Cardiac muscle cell (in vitro differentiated cells and primary cell): ENCODE data around the genes ZBTB20, ARHGAP31 and TMEM39A.

- RAMPAGE, long total RNA, result no peak
- RRBS, result no CpG with 5 or more reads among the region's 6 CpGs
Measured at GRCh38 chr3:114057324-114057808, 829 bp downstream of the QTRT2 start.

DNA sequence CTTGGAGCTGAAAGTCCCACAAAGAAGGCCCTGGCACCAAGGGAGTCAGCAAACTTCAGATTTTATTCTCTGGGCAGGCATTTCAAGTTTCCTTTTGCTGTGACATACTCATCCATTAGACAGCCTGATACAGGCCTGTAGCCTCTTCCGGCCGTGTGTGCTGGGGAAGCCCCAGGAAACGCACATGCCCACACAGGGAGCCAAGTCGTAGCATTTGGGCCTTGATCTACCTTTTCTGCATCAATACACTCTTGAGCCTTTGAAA lies 15.0 kb downstream of the TIGIT start:
- RAMPAGE, long total RNA, result no peak
- RRBS, result no CpG with 5 or more reads among the region's 4 CpGs

DNA sequence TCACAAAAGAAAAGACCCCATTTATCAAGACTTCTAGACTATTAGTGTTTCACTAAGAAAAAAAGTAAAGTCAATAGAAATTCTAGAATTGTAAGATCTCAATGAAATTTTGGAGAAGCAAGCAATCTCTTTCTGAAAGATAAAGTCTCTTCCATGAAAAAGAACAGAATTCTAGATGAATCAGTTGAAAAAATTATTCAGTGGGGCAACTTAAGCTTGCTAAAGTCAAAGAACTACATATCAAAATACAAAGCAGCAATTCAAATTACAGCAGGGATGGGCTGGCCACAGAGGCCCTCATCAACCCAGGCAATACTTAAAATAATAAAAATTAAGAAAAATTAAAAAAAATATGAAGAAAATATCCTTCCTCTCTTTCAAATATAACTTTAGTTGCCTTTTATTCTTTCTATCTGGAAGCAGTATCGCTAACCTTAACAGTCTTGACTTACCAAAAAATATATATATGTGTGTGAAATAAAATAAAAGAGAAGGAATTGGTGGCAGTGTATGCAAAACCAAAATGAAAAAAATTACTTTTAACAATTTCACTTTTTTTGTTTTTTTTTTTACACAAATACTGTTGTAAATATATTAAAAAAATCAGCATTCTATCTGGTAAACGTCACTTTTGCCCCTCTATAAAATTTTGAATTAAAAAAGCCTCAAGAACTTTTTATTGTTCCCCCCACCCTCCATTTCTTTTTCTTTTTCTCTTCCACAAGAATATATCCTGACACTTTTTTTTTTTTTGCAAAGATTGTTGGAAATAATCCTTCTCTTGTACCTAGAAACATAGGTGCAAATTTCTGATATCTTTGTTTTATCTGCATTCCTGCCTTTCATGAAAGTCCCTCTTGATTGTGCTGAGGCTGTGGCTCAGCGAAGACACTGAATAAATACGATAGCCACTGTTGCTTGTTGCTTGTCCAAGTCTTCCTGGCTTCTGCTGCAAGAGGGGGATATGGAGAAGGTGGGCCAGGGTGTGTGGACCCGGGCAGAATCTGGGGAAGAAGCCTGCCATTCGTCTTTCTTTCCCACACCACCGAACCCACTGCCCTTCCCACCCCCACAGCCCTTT lies 43.9 kb downstream of the TIGIT start:
- RAMPAGE, long total RNA, result no peak
- RRBS, result no CpG with 5 or more reads among the region's 7 CpGs

DNA sequence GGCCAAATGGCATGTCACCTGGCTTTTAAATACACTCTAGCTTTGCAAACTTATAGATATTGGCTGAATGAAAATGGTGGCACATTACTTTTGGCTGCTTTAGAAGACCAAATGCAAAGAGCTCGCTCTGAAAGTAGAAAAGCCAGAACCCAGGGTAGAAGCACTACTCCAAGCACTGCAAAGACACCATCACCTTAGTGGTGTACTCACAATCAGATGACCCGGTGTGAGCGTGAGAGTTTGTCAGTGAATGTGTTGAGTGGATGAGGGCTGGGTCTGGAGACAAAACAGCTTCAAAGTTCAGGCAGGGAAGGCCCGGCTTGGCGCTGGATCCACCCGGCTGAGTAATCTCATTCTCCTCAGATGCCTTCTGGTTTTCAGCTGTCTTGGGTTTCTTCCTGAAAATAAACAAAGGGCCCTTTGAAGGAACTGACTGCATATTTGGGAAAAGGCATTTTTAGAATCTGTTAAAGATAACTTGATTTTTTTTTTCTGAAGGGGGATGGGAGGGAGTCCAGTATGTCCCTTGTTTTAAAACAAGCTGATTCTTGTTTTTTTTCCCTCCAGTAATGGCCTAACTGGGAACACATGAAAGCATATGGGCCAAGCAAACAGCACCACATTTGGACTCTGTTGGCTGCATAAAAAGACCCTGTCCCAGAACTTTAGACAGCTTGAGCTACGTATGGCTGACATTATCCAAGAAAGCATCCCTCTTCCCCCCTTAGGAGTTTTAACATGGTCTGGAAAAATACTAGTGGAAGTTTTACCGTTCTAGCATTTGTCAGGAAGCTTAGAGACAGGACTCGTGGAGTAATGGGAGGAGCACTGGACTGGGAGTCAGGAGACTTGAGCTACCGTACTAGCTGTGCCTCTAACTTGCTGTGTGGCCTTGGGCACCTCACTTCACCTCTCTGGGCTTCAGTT lies 86.4 kb downstream of the TIGIT start:
- RAMPAGE, long total RNA, result no peak
- RRBS, result 4% methylated on average over 3 of the region's 10 CpGs

GRCh38 chr3:114406309-114406660 lies 112.5 kb downstream of the TIGIT start:
- RAMPAGE, long total RNA, result no peak
- RRBS, result no CpG with 5 or more reads among the region's 3 CpGs

DNA sequence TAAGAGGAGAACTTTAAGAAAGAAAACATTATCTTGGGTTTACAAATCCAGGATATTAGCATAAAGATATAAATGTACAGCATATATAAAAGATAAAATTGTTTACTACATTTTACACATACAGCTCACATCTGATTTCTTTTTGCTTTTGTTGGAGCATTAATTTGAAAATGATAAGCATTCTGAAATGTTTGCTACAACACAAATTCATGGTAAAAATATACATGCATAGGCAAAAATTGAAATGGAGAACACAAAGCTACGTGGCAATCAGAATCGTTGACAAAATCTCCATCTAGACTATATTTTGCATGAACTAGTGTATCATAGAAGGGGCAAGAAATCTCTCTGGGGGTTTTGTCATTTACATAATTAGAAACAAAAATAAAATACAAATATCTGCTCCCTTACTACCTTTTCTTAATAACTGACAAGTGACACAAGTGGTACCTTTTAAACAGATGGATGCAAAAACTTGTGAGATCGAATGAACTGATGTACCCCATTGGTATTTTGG lies 159.2 kb downstream of the TIGIT start:
- RAMPAGE, long total RNA, result no peak
- RRBS, result no CpG with 5 or more reads among the region's 3 CpGs

GRCh38 chr3:114774867-114775429 lies 372.1 kb downstream of the ZBTB20 start:
- RAMPAGE, long total RNA, result no peak
- RRBS, result no CpG with 5 or more reads among the region's 3 CpGs

- RAMPAGE, long total RNA, result no peak
- RRBS, result no CpG with 5 or more reads among the region's 2 CpGs
Measured at GRCh38 chr3:114991868-114992392, 155.2 kb downstream of the ZBTB20 start.

DNA sequence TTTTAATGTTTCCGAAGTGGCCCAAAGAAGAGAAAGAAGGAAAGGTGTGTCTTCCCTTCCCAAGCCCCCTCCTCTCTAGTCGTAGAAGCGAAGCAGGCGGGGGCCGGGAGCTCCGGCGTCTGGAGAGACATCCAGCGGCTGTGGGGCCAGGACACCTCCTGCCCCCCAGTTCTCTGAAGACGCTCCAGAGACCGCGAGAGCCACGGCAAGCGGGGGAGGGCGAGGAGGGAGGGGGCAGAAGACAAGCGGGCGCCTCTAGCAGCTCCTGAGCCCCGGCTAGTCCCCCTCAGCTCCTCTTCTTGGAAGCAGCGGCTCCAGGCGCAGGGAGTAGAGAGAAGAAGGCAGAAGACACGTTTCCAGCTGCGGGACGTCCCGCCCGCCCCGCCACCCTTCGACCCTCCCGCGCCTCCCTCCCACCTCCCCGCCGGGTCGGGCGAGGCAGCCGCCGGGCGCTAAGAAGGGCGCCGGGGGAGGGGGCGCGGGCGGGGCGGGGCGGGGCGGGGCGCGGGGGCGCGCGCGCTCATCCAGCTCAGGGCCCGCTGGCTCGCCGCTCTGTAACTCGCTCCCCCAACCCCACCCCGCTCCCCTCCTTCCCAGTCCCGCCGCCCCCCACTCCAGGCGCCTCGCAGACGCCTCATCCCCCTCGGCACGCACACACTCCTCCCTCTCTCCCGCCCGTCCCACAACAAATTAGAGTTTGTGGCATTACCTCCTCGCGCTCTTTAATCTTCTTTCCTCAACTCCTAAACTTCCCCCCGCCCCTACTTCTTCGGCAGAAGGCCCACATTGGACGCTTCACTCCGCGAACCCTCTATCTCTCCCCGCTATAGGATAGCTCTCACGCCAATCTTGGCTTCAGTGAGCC lies at the start of gene ZBTB20:
ZBTB20 (minus strand) TSS at position 779 of the 865 bp plus-strand sequence.
- RAMPAGE, long total RNA, result no peak
- RRBS, result no CpG with 5 or more reads among the region's 72 CpGs

DNA sequence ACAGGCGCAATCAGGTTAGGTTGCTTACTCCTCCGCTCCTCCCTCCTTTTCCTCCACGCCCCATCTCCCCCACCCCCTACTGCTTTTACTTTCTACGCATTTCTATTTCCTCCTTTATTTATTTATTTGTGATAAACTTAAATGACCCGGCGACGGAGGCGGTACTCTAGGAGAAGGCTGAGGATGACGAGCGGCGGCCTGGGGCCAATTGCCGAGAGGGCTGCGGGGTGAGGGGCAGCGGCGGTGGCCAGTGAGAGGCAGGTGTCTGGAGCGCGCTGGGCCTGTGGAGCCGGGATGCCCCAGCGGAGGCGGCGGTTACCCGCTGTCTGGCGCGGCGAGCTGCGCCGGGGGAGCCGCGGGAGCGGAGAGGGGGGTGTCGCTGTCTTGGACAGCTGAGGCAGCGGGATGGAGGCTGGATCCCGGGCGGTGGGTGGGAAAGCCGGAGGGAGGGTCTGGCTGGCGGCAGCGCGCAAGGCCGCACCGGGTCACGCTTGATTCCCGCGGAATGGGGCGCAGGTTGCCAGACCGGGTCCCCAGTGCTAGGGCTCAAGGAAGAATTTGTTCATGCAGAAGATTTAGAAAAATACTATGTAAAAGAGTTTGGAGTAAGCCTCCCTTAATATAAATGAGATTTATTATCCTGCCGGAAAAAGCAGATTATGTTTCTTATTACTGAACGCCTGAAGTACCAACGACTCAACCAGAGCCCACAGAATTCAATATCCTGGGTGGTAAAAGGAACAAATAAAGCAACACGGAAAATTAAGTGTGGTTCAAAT lies 851 bp upstream of the ZBTB20 start:
- RAMPAGE, long total RNA, result no peak
- RRBS, result 2% methylated on average over 28 of the region's 49 CpGs

DNA sequence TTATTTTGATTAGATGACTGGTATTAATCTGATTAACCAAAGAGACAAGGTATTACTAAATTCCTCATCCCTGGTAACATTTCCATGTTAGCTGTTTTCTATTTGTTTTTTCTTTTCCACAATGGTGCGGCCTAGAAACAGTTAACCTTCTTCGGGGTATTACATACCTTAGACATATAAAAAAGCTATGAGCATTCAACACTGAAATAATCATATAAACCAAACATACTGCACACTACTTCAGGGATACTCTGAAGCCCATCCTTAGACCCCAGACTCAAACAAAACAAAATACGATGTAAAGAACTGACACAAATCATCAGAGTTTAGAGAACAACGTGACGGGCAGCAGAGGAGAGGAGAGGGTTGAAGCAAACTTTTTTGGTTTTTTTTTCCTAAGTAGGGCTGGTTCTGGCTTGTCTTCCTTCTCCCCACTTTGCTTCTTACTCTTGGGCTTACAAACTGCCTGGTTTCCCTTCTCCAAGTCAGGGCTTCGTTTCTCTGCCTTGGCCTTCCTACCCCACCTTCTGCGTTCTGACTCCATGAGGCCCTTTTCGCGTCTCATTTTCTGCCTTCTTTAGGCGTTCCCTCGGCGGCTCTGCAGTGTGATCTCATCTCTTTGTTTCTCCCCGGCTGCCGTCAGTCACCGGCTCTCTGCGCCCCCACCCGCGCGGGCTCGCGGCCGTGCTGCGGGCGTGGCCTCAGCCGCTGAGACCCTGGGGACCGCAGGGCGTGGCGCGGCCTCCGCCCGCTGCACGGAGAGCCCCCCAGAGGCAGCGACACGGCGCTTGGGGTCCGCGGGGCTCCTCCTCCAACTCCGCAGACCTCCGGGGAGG lies 34.8 kb downstream of the GAP43 start:
- RAMPAGE, long total RNA, result no peak
- RRBS, result no CpG with 5 or more reads among the region's 39 CpGs

- RAMPAGE, long total RNA, result no peak
- RRBS, result 2% methylated on average over 19 of the region's 45 CpGs
Measured at GRCh38 chr3:119294306-119294911, at the start of gene ARHGAP31. ARHGAP31 (plus strand) TSS chr3:119294383.

DNA sequence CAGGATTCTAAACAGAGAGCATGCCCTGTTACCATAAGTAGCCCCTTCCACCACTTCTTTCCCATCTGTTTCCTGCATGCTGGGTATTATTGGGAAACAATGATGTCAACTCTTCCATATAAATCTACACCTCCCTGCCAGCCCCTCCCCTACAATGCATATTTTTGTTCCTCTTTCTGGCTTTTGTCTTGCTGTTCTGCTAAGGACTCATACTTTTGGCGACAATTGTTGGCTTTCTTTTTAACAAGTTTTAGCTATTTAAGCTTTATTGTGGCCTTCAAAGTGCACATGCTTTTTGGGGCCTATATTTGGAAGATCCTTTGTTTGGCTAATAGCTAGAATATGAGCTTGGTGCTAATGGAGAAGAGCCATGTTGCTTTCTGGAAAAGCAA lies 11.2 kb downstream of the ARHGAP31 start:
- RAMPAGE, long total RNA, result no peak
- RRBS, result no CpG with 5 or more reads among the region's 1 CpG

- RAMPAGE, long total RNA, result no peak
- RRBS, result no CpG with 5 or more reads among the region's 10 CpGs
Measured at GRCh38 chr3:119352080-119353418, 58.4 kb downstream of the ARHGAP31 start.

DNA sequence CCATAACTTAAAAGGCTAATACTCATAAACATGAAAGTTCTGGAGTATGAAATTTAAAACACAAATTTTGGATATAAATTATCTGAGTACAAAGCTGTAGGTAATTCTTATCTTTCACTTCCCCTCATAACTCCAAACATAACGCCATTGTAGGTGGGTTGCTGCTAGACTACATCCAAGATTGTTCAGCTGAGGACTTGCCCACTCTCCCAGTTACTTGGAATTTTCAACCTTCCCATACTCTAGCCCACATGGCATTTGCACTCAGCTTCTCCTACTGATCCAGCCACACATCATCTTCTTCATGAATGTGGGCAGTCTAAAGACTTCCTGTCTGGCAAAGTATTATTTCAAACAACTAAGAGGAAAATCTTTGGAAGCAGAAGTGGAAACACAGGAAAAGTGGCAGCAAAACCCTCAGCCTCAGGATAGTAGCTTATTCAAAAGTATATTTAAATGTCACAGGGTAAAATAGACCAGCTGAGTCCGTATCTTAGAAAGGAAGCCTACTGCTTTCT lies 32.4 kb downstream of the TMEM39A start:
- RAMPAGE, long total RNA, result no peak
- RRBS, result no CpG with 5 or more reads among the region's 2 CpGs

- RAMPAGE, long total RNA, result no peak
- RRBS, result no CpG with 5 or more reads among the region's 10 CpGs
Measured at GRCh38 chr3:119437337-119438351, 25.8 kb downstream of the TMEM39A start.

- RAMPAGE, long total RNA, result no peak
- RRBS, result 2% methylated on average over 10 of the region's 52 CpGs
Measured at GRCh38 chr3:119463122-119464130, at the start of gene TMEM39A. TMEM39A (minus strand) TSS chr3:119463615.

DNA sequence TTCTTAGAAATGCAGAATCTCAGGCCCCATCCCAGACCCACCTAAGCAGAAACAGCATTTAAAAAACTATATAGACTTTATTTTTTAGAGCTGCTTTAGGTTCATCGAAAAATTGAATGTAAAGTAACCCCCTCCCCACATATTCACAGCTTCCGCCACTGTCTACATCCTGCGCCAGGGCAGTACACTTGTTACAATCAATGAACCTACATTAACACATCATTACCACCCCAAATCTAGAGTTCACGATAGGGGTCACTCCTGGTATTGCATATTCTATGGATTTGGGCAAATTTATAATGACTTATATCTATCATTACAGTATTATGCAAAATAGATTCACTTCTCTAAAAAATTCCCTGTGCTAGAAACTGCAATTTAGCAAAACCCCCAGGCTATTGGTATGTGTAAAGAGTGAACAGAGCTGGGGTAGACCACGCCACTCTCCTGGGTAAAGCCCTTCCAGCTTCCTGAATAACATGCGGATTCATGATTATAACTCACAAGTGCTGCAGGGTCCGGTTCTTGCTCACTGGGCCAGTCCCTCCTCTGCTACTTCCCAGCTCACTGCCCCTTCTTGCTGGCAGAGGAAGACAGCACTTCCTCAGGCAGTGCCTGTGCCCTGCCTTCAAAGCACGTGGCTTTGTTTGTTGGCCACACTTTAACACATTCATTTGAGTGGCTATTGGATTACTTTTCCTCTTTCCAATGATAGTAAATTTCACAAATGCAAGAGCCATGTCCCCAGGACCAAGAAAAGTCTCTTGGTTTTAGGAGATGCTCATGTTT lies 4.2 kb downstream of the CD80 start:
- RAMPAGE, long total RNA, result no peak
- RRBS, result no CpG with 5 or more reads among the region's 8 CpGs

DNA sequence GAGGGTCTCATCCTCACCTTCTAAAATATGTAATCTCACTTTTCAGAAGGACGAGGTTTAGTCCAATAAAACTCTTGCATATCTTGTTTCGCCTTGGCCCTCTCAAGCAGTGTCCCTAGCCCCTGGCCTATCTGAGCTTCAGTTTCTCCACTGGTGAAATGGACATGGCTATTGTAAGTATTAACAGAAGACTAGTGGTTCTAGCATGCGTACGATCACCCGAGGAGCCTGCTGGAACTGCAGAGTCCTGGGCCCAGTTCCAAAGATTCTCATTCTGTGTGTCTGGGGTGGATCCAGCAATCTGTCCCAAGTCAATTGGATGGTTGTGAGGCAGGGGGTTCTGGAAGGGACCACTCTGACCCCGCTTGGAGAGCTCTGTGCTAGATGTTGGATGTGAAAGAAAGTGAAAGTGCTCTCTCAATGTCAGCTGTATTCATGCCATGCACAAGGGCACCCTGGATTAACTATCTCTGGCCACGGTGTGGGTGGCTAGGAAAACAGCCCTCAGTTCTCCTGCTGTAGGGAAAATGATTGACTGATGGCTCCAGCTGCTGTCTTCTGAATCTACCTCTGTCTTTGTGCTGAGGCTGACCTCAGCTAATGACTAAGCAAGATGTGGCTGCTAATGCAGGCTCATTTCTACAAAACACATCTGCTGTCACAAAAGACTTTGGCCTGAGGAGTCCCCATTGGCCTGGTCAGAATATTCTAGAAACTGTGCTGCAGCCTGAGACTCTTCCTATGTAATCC lies 1.9 kb upstream of the PLA1A start:
- RAMPAGE, long total RNA, result no peak
- RRBS, result no CpG with 5 or more reads among the region's 7 CpGs

DNA sequence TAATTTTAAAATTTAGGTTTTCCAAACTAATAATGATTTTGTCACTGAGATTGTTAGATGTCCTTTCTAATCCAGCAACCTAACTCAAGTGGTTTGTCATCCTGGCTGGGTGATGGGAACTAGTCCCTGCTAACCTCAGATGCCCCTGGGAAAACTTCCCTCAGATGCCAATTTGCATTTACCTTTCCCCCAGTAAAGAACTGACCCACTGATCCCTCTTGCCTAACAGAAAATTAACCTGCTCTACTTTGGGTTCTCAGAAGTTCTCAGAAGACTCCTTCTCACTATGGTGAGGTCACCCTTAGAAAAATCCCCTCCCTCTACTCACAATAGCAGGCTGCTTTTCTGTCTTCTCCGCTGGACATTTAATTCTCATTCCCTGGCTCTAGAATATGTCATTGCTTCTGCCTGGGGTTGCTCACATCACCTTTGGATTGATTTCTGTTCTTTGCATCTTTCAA lies 683 bp downstream of the PLA1A start:
- RAMPAGE, long total RNA, result no peak
- RRBS, result no CpG with 5 or more reads among the region's 1 CpG